Left colon (tissue), 1 donor: ENCODE measurements around a stretch of chr6.

- PRO-cap = no peak
Measured at GRCh38 chr6:34226879-34227725, 9.6 kb upstream of the HMGA1 start.

DNA sequence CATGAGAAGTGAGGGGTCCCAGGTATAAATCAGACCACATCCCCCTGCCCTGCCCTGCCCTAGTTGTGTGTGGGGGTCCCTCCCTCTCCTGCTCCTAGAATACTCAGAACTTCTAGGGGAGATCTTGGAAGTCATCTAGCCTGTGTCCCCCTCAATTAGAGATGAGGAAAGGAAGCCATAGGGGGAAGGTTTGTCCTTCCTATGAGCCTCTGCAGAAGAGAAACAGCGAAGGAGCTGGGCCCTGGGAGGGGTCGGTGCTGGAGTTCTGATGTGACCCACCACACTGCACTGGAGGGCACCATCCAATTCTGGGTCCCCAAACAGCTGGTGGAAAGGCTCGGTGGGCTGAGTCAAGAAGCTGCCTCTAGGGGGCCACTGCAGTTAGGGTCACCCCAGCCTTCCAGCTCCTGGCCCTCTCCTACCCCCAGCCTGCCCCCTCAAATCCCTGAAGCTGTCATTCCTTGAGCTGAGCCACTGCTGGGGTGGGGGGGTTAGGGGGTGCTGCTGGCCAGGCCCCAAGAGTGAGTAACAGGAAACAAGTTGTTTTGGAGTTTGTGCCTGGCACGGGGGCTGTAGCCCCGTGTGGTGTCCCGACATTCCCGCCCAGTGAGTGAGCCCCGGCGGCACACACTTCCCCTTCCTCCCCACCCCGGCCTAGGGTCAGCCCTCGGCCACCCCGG is 5.0 kb downstream of the SMIM29 start:
- PRO-cap = no peak

DNA sequence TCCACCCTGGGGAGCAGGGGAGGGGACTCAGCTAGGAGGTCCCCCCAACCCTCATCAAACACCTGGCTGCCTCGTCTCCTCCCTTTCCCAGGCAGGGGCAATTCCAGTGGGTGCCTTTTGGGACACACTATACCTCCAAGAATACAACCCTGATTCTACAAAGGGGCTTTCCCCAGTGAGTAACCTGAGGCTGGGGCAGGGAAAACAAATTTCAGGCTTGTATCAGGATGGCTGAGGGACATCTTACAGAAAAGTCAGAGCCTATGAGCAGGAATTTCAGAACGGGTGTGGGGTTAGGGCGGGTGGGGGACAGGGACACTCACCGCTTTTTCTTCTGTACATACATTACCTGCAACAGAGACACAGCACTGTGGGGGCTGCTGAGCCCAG is 1.7 kb downstream of the SMIM29 start:
- PRO-cap = no peak

GRCh38 chr6:34301307-34302171 is 52.7 kb upstream of the SMIM29 start:
- PRO-cap = no peak

DNA sequence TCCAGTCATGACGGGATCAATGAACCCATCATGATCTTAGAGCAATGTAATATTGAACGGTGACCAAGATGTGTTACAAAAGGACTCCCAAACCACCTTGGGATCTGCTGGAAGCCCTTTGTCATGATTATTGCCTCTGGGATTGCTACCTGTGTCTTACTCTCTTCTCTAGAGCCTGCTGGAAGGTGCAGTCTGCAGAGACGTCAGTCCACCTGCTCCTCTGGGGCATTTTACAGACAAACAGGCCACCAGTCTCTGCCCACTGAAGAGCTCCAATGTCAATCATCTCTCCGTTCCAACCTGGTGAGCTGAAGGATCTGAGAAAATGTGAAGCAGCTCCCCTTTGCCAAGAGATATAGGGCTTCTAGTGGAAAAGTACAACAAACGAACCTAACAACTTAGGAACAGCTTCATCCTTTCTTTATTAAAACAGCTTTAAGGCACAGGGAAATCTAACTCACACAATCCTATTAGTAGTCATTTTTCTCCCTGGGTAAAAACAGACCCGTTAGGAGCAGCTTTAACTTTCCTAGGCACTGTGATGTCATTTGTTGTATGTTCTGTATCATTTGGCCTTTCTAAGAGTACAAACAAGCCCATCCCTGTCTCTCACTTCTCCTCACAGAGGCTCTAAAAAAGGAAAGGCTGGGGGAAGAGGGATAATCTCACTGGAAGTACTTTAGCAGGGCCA is 8.4 kb downstream of the NUDT3 start:
- PRO-cap = no peak

- PRO-cap = no peak
Measured at GRCh38 chr6:34588646-34589761, 32.9 kb upstream of the SPDEF start.

DNA sequence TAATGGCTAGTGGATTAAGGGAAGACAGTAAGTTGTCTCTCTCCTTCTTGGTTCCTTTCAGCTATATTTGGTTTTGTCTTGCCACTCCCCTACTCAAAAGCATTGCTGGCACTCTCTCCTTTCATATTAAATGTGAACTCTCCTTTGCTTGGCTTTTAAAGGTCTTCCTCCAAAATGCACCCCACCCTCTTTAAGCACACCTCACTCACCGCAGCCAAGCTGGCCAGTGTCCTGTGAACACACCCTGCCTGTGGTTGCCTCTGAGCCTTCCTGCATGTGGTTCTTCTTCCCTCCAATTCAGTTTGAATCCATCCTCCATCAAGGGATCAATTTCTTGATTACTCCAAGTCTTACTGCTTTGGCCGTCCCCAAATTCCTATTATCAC is 41.5 kb upstream of the SPDEF start:
- PRO-cap = no peak

GRCh38 chr6:34673099-34673541 is 23.4 kb downstream of the ILRUN start:
- PRO-cap = no peak

DNA sequence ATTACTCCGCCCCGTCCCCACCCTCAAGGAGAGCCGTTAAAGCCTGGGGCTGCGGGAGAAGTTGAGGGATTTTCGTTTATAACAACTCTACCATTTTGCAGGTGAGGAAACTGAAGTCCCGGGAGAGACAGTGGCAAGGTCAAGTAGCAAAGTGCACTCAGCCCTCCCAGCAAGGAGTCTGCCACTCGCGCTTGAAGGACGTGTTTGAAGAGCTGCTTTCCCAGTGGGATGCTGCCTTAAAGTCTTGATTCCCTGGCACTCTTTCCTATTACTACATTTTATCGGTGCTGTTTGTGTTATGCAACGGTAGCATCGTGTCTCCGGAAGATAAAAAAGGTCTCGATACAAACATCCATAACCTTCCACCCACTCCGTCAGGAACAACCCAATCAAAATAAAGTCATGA is 494 bp upstream of the ILRUN start:
- PRO-cap = no peak

DNA sequence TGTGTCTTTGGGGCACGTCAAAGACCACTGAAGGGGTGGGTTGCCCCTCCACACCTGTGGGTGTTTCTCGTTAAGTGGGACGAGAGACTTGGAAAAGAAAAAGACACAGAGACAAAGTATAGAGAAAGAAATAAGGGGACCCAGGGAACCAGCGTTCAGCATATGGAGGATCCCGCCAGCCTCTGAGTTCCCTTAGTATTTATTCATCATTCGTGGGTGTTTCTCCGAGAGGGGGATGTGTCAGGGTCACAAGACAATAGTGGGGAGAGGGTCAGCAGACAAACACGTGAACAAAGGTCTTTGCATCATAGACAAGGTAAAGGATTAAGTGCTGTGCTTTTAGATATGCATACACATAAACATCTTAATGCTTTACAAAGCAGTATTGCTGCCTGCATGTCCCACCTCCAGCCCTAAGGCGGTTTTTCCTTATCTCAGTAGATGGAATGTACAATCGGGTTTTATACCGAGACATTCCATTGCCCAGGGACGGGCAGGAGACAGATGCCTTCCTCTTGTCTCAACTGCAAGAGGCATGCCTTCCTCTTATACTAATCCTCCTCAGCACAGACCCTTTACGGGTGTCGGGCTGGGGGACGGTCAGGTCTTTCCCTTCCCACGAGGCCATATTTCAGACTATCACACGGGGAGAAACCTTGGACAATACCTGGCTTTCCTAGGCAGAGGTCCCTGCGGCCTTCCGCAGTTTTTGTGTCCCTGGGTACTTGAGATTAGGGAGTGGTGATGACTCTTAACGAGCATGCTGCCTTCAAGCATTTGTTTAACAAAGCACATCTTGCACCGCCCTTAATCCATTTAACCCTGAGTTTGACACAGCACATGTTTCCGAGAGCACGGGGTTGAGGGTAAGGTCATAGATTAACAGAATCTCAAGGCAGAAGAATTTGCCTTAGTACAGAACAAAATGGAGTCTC is 23.1 kb upstream of the ILRUN start:
- PRO-cap = no peak

DNA sequence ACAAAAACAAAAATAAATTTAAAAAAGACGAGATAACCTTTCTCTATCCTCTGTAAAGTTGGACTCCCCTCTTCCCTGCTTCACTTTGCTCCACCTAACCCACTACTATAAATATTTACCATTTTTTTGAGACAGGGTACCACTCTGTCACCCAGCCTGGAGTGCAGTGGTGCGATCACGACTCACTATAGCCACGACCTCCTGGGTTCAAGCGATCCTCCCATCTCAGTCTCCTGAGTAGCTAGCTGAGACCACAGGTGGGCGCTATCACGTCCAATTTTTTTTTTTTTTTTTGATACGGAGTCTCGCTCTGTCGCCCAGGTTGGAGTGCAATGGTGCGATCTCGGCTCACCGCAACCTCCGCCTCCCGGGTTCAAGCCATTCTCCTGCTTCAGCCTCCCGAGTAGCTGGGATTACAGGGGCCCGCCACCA is 880 bp upstream of the SNRPC start:
- PRO-cap = no peak

DNA sequence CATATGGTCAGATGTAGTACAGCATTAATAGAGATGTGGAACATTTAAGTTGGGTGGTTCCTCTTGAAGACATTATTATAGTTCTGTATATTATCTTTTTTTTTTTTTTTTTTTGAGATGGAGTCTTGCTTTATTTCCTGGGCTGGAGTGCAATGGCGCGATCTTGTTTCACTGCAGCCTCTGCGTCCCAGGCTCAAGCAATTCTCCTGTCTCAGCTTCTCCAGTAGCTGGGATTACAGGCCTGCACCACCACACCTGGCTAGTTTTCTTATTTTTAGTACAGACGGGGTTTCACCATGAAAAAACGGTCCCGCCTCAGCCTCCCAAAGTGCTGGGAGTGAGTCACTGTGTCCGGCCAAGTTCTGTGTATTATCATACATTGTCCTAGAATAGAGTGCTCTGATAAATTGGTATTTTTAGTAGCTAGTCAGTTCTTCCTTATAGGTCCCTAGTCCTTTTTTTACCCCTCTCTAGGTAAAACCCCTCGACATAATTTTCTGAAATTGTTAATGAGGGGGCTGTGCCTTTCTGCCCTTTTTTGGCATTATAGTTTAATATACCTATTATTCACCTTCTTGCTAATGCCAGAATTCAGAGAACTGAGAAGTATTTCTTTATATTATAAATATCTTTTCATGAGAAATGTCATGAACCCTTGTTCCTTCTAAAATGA is 2.8 kb downstream of the SNRPC start:
- PRO-cap = no peak

- PRO-cap = unidirectional peak, minus-strand start at chr6:34792893; unidirectional peak, minus-strand start at chr6:34792960
Measured at GRCh38 chr6:34792631-34793072, 769 bp downstream of the BLTP3A start.

DNA sequence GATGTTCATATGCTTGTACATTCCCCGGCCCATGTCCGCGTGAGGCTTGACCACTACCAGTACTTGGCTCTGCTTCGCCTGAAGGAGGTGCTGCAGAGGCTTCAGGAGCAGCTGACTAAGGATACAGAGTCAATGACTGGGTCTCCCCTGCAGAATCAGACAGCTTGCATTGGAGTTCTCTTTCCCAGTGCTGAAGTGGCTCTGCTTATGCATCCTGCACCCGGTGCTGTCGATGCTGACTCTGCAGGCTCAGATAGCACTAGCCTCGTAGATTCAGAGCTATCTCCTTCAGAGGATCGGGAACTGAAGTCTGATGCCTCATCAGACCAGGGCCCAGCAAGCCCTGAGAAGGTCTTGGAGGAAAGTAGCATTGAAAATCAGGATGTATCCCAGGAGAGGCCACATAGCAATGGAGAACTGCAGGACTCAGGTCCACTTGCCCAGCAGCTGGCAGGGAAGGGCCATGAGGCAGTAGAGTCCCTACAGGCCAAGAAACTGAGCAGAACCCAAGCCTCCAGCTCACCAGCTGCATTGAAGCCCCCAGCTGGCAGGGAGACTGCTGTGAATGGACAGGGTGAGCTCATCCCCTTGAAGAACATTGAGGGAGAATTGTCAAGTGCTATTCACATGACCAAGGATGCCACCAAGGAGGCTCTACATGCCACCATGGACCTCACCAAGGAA is 28.9 kb downstream of the TAF11 start:
- PRO-cap = no peak

GRCh38 chr6:34890385-34890978 is 1.4 kb downstream of the ANKS1A start:
- PRO-cap = no peak

DNA sequence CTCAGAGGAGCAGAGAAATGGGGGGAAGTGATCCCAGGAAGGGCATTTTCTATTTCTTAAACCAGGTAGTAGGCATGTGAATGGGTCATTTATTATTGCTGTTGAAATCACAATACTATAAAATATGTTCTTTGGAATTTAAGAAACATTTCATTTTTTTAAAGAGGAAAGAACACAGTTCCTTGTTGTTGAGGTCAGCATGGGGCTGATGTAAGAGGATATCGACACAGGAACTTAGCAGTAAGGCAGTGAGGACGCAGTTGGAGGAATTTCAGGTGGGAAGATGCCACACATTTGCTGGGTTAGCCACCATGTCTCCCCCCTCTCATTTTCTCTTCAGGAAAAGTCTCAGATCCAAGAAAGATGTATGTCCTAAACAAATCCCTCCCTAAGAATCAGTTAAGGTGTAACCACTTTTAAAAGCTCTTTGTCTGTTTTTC is 99.1 kb downstream of the TCP11 start:
- PRO-cap = unidirectional peak, plus-strand start at position 259 of the sequence

DNA sequence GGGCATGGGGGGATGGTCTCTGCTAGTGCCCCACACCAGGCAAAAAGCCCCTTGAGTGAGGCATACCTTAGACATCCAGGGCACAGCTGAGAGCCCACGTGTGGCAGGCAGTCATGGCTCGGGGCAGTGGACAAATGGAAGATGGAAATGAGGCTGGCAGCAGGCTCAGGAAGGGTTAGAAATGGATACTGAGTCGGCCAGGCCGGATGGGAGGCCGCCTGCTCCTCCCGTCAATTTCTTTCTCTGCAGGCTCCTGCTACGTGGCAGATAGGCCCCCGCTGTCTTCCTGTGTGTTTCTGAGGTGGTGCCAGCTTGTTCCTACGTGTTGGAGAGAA is 77.0 kb downstream of the TCP11 start:
- PRO-cap = no peak

DNA sequence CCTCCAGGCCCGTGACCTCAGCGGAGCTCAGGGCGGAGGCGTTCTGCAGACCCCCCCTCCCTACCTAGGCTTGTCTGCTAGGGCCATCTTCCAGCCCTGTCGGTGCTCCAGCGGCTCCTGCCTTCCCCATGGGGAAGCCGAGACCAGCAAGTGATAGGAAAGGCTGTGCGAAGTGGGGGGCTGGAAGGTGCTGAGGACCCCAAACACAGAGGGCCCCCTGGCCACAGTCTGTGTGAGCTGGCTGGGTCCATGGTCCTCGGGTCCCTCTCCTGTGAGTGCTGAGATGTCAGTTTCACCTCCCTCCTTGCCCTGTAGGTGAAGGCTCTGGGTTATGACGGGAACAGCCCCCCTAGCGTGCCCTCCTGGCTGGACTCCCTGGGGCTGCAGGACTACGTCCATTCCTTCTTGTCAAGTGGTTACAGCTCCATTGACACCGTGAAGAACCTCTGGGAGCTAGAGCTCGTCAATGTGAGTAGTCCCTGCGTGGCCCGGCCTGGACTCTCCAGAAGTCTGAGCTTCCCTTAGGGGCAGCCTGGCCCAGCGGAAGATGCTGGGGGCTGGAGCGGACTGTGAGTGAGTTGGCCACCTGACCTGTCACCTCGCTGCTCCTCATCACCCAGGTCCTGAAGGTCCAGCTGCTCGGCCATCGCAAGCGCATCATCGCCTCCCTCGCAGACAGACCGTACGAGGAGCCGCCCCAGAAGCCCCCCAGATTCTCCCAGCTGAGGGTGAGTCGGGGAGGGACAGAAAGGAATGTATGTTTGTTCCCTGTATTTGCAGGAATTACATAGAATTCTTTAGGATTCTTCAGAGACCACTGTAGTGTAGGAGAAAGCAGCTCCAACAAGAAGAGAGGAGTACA is 61.7 kb downstream of the TCP11 start:
- PRO-cap = no peak

DNA sequence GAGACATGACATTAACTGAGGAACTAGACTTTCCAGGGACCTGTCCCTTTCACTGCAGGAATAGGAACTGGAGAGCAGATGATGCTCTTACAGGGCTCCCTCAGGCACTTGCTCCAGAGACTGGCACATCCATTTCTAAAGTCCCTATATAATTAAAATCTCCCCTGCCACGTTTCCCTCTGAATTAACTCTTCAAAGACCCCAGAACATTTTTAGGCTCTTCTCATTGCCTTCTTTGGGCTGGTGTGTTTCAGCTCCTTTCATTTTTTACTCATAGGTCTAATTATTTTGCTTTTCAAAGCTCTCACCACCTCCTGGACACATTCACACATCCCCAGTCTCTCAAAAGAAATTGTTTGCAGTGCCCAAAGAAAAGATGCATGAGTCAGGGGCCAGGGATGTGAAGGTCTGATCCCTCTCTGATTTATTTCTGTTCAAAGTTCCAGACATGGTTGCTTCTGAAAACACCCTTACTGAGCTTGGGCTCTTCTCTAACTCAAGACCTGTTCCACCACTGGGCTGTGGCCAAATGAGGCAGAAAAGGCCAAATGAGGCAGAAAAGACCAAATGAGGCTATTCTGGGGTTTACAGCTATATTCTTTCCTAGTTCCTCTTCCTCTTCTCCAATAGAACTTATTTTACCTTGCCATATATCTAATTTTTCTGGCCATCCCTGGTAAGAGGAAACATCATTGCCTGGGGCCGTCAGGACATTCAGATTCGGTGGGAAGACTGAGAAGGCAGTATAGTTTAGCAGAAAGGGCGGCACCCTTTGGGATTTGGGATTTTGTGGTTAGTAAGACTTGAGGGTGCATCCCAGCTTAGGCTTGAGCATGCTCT is 20.8 kb downstream of the SCUBE3 start:
- PRO-cap = no peak

DNA sequence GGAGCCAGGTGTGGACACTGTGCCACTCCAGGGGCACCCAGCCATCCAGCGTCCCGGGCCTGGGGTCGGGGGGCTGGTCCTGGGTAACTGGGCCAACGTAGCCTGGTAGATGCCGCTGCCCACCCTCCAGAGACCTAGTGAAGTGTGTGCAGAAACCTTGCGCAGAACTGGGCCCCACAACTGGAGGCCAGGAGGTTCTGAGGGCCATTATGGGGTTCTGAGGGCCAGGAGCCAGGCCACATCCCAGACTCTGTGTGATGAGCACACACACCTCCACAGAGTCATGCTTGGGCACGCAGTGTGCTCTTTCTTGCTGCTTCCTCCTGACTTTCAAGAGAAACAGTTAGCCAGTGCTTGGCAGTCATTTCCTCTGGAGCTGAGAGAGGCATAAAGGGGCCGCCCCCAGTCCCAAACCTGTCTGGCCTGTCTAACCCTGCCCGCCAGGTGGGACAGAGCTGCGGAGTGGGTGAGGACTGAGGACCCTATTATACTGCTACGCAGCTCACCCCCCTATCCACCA is 457 bp downstream of the DEF6 start:
- PRO-cap = no peak